ENCODE data around the gene UGCG.

DNA sequence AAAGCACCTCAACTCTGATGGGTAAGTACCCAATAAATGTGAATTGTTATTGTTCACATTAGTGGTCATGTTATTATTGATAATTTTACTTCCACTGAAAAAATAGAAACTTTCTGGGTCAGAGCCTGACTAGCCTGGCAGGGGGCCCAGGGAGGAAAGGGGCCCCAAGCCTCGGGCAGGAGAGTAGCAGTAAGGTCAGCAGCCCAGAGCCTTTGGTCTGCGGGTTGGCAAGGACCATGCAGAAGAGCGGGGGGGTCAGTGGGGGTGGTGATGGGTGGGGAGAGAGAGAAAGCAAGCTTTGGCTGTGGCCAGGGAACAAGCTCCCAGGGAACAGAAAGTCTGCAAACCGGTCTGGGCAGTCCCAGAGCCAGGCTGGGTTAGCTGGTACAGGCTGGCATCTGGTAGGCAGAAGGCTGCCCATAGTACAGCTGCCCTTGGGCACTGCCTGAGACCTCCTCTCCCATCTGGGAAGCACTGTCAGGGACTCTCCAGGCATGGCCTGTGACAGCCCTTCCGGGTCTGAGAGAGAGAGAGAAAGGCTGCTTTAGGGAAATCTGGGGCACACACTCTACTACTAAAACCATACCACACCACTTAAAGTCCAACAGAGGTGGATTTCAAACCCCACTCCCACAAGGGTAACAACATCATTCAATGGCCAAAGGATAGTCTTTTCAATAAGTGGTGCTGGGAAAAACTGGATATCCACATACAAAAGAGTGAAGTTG is 10.5 kb upstream of the EPB41L4B start:
- RAMPAGE, long total RNA, result no peak
- RRBS, result no CpG with 5 or more reads among the region's 5 CpGs

GRCh38 chr9:109358960-109359313 is 38.1 kb upstream of the EPB41L4B start:
- RAMPAGE, long total RNA, result no peak
- RRBS, result no CpG with 5 or more reads among the region's 5 CpGs

DNA sequence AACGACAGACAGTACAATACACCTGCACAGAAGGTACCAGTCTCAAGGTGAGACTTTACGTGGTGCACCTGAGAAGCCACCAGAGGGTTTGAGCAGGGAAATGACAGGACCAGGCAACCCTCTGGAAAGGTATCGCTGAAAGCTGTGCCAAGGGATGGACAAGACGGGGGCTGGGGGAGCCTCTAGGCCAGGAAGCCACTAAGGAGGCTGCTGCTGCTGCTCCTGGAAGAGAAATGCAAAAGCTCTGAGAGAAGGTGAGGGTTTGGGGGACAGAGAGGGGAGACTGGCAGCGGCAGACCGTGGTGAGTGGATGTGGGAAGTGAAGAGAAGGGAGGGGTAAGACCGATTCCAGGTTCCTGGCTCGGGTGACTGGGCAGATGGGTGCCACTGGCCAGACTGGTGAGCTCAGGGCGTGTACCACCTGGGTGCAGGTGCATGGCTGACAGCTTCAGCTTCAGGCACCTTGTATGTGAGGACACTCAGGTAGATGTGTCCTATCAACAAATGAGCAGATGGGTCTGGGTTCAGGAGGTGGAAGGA is 65.9 kb upstream of the EPB41L4B start:
- RAMPAGE, long total RNA, result no peak
- RRBS, result no CpG with 5 or more reads among the region's 9 CpGs

- RAMPAGE, long total RNA, result no peak
- RRBS, result 55% methylated on average over 1 of the region's 14 CpGs
These were observed 19.6 kb downstream of the PTPN3 start for GRCh38 chr9:109478267-109479193.

GRCh38 chr9:109816357-109817127 is 36.5 kb downstream of the PALM2AKAP2 start:
- RAMPAGE, long total RNA, result no peak
- RRBS, result no CpG with 5 or more reads among the region's 8 CpGs

- RAMPAGE, long total RNA, result no peak
- RRBS, result no CpG with 5 or more reads among the region's 7 CpGs
These were observed 76.8 kb downstream of the PALM2AKAP2 start for GRCh38 chr9:109856501-109857395.

DNA sequence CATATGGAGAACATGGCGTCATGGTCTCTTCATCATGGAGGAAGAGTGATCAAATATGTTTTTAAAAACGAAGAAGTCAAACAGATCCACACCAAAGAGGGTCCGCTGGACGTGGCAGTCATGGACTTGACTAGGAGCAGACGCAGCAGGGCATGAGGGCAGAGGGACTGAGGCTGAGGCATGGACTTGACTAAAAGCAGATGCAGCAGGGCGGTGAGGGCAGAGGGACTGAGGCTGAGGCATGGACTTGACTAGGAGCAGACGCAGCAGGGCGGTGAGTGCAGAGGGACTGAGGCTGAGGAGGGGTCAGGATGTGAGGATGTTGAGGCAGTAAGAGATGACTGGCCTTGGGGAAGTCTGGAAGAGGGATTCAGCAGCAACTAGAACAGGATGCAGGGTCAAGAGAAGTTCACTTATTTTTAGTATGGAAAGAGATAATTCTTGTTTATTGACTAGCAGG is 130.6 kb downstream of the PALM2AKAP2 start:
- RAMPAGE, long total RNA, result no peak
- RRBS, result no CpG with 5 or more reads among the region's 8 CpGs

DNA sequence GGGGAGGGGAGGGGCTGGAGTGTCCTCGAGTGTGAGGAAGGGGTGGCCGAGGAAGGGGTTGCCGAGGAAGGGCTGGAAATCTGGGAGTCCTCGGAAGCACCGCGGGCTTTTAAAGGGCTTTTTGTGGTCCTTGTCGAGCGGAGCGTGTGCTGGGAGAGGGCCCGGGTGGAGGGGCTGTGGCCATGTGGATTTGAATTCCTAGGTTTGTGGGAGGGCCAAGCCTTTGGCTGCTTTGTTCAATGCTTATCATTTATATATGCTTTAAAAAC is 159.2 kb downstream of the C9orf152 start:
- RAMPAGE, long total RNA, result no peak
- RRBS, result no CpG with 5 or more reads among the region's 10 CpGs

DNA sequence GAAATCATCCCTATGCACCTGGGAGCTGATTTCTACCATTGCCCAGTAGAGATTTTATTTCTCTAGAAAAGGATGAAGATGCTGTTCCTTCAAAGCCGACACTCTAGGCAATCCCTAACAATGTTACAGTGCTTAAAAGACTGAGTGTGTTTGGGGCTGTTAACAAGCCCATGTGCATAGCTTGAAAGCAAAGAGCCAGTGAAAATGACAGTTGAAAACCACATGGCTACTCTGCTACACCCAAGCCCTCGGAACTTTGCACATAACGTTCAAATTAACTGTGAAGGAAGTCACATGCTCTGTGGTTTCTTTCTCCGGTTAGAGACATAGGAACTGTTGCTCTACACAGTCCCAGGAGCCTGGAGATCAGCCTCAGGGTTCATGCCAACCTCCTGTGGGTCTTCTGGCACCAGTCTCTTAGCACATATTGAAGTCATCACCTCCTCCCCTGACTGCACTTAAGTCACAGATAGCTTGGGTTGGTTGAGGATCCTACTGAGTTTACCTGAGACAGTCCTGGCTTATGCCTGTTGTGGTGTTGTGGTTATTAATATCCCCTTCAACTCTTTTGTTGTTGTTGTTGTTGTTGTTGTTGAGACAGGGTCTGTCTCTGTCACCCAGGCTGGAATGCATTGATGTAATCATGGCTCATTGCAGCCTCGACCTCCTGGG is 51.0 kb downstream of the C9orf152 start:
- RAMPAGE, long total RNA, result no peak
- RRBS, result no CpG with 5 or more reads among the region's 5 CpGs

GRCh38 chr9:110220614-110221385 is 12.8 kb upstream of the C9orf152 start:
- RAMPAGE, long total RNA, result no peak
- RRBS, result no CpG with 5 or more reads among the region's 13 CpGs

DNA sequence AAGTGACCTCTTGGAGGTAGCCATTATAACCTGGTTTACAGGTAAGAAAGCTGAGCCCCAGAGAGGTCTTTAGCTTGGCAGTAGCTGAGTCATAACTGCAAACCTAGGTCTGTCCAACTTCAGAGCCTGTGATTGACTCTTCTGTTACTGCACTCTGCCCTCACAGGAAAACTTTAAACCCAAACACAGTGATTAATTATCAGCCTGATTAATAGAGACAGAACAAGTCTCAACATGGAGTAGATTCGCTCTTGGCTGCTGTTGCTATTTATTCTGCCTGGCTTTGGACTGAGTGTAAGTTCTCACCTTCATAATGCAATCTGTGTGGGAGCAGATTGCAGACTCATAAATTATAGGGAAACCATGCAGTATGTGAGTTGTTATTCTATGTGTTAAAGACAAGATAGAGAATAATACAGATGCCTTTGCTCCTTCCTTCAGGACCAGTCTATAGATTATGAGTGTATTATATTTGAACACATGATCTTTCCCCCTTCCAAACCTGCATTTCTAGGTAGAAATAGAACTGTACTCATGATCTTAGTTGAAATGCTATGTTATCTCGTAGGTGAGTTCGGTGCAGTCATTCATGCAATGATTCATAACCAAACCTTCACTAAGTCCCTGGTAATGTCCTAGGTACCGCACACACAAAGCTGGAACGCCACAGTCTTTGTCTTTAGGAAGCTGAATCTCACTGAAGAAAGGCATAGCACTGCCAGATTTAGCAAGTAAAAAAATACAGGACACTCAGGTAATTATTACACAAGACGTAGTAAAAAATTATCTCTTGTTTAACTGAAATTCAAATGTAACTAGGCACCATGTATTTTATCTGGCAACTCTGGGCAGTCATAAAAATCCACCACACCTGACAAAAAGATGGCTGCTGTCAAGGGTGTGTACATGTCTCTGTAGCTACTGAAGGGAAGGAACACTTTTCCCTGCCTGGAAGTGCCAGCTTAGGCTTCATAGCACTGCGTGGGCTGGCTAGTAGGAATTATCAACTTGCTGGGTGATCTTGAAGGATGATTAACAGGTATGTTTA is 27.8 kb upstream of the TXN start:
- RAMPAGE, long total RNA, result no peak
- RRBS, result no CpG with 5 or more reads among the region's 7 CpGs

GRCh38 chr9:111004178-111005054 is 33.9 kb downstream of the LPAR1 start:
- RAMPAGE, long total RNA, result no peak
- RRBS, result no CpG with 5 or more reads among the region's 4 CpGs

DNA sequence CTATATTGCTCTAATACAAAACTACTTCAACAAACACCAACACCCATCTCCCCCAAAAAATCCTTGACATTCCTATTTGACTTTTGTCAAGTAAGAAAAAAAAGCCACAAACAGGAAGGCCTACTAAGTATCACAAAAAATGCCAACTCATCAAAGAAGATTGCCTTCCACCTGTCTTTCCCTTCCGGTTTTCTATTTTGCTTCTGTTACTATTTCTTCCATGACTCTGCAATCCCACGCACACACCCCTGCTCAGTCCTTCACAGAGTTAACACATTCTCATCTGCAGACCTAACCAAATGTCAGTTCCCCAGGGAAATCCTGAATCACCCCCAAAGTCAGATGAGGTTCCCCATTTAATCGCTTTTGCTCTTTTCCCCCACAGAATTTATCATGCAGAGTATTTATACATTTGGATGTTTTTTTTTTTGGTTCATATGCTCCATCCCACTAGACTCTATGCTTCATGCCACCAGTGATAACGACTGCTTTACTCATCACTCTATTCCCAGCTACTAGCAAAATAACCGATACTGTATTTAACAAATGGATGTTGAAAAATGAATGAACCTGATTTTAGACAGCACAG is 15.1 kb downstream of the LPAR1 start:
- RAMPAGE, long total RNA, result no peak
- RRBS, result no CpG with 5 or more reads among the region's 5 CpGs

DNA sequence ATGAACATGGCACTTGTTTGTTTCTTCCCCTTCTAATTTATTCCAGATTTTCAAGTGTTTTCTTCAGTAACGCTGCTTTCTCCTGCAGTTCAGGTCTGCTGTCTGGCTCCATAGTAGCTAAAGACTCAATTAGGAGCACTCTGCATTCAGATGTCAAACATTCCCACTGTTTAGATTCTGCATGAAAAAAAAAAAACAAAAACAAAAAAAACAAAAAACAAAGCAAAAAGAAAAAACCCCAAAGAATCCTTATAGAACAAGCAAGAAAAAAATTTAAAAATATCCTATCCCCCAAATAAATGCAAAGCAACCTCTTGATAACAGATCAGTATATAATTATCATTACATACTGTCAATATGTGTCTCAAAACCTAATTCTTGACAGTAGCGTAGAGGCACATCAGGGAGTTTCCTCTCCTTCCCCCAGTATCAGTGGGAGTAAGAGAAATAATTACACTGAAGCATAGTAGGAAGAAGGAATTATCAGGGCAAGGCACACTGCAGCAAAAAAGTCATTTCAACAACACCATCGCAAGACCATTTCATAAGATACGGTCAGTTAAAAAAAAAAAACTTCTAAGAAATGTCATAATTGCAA is 32.1 kb upstream of the OR2K2 start:
- RAMPAGE, long total RNA, result no peak
- RRBS, result no CpG with 5 or more reads among the region's 4 CpGs

DNA sequence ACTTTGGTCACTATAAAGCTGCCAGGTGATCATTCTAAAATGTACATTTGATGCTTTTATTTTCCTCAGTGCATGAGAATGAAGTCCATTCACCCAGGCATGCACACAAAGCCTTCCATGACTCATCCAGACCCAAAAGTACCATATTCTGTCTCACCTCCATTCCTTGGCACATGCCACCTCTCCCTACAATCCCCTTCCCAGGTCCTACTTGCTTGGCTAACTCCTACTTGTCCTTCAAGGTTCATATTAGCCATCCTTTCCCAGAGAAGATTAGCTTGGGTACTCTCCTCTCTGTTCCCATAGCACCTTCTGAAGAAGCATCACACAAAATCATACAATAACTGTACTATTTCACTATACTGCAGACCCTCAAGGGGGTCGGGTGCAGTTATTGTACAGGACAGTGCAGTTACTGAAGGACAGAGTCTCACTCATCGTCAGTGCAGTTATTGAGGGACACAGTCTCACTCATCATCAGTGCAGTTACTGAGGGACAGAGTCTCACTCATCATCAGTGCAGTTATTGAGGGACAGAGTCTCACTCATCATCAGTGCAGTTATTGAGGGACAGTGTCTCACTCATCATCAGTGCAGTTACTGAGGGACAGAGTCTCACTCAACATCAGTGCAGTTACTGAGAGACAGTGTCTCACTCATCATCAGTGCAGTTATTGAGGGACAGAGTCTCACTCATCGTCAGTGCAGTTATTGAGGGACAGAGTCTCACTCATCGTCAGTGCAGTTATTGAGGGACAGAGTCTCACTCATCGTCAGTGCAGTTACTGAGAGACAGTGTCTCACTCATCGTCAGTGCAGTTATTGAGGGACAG is 56.8 kb upstream of the OR2K2 start:
- RAMPAGE, long total RNA, result no peak
- RRBS, result no CpG with 5 or more reads among the region's 6 CpGs

GRCh38 chr9:111421539-111422672 is 62.3 kb downstream of the ECPAS start:
- RAMPAGE, long total RNA, result no peak
- RRBS, result no CpG with 5 or more reads among the region's 15 CpGs

DNA sequence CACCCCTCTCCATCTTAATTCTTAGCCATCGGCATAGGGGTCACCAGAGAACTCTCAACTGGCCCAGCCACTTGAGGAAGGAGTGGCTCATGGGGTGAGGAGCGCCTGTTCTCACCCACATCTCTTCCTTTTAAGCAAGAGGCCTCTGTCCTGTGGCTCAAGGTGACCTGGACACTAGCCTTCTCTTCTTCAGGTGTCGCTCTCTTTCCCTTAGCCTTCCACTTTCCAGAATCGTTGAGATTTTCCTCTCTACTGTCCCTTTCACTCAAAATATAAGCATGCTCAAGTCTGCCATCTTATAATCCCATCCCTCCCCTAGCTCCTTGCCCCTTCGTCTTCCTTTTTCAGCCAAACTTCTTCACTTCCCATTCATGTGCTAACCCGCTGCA is 13.2 kb downstream of the PTGR1 start:
- RAMPAGE, long total RNA, result no peak
- RRBS, result no CpG with 5 or more reads among the region's 6 CpGs

DNA sequence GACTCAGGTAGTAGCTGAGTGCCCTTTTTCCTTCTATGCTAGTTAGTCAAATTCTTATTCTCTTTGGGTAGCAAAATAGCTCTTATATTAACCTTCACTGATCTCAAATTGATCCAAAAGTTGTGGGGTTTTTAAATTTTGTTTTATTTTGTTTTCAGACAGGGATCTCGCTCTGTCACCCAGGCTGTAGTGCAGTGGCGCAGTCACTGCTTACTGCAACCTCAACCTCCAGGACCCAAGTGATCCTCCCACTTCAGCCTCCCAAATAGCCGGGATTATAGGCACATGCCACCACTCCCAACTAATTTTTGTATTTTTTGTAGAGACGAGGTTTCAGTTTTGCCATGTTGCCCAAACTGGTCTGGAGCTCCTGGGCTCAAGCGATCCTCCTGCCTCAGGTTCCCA is 40.6 kb upstream of the UGCG start:
- RAMPAGE, long total RNA, result no peak
- RRBS, result no CpG with 5 or more reads among the region's 5 CpGs

DNA sequence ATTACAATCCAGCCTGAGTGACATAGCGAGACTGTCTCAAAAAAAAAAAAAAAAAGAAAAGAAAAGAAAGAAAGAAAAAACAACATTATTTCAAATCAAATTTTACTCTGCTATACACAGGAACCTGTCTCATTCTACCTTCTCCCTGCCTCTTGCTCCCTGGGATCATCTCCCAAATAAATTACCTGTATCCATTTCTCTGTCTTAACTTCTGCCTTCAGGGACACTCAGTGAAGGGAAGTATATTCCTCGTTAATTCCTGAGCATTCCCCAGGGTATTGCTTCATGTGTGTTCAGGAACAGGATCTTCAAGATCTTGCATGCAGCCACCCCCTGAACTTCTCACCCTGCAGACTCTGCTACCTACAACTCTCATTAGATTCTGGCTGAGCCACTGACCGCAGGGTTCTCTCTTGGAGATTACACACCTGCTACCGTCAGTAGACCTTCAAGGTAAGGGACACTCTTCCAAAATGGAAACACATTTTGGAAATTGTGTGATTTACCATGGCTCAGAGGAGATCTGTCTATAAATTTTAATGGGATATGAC is 39.1 kb upstream of the UGCG start:
- RAMPAGE, long total RNA, result no peak
- RRBS, result no CpG with 5 or more reads among the region's 4 CpGs

- RAMPAGE, long total RNA, result no peak
- RRBS, result 1% methylated on average over 61 of the region's 79 CpGs
These were observed at the start of gene UGCG for GRCh38 chr9:111895961-111896913. Gene UGCG, plus strand, starts transcription at chr9:111896814.